Esophagus squamous epithelium (tissue), 4 donors: ENCODE measurements around the gene ANKRD17.

- PRO-cap: no peak
- RAMPAGE, long total RNA, 4 experiments: no peak in any of the 4 experiments
Measured at GRCh38 chr4:70994692-70995130, 1.3 kb downstream of the DCK start.

DNA sequence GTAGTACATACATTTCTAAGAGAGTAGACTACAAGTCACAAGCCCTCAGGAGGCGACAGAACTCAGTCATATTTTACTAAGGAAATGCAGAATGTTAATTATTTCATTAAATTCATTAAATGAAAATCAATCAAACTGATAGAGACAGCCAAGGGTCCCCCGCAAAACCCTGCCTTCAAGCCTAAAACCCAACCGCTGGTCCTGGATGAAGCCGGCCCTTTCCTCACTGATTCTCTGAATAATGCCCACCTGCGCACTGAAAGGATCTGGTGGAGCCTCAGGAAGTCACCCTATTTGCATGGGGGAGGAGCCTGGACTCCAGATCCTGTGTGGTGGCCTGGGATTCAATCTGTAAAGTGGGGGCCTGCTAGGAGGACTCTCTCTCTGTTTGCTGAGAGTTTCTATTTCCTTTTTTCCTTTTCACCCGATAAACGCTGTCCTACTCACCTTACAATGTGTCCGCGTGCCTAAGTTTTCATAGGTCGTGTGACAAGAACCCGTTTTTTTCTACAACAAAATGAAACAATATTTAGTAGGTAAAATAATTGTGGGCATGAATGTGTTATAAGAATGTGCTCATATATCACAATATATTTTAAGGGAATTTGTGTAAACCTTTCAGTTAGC lies 97.9 kb upstream of the ADAMTS3 start:
- PRO-cap: no peak
- RAMPAGE, long total RNA, 4 experiments: no peak in any of the 4 experiments

DNA sequence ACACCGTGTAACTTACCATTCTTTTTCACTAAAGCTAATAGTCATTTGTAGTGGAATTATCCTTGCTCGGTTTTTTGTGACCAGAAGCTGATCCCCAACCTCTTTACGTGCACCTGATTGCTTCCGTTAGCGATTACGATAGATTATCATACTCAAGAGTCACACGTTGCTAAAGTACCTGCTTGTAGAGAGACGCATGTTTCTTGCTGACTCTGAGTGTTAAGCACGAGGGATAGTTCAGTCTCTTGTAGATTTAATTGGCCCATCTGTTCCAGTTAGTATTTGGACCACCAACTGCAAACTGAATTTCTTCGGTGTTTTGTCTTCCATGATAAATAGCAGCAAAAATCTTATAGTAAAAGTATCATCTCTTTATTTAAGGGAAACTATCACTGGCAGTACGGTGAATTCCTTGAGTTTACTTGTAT lies 521 bp upstream of the COX18 start:
- PRO-cap: unidirectional peak, plus-strand start at position 162 of the sequence
- RAMPAGE, long total RNA, 4 experiments: no peak in any of the 4 experiments

DNA sequence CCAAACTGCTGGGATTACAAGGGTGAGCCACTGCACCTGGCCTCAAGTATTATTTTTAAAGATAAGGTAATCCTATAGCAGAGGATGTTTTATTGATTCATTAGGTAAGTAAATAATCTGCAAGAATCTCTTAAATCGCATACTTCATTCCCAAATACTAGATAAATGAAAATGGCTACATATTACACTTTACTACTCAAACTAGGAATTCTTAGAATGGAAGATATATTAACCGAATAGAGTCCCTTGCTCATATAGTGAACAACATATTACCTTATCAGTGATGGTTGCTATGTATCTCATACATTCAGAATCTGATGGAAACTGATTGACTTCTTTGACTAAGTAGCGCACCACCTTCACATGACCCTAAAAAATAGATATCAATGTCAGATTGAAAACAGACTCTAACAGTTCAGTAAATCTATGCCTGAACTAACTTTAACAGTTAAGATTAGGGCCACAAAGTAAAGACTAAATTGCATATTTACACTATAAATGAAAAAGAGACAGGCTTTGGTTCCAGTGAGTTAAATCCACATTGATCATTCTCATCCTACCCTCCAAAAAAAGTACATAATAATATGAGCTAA lies 46.1 kb upstream of the COX18 start:
- PRO-cap: no peak
- RAMPAGE, long total RNA, 4 experiments: start-site peak on the minus strand in 1 of 4 experiments, centred at position 296 of the sequence, 36 reads per replicate

- PRO-cap: bidirectional peak, plus-strand start at chr4:73223375, minus-strand start at chr4:73223040
- RAMPAGE, long total RNA, 4 experiments: no peak in any of the 4 experiments
Measured at GRCh38 chr4:73222326-73223622, 35.8 kb downstream of the ANKRD17 start.

DNA sequence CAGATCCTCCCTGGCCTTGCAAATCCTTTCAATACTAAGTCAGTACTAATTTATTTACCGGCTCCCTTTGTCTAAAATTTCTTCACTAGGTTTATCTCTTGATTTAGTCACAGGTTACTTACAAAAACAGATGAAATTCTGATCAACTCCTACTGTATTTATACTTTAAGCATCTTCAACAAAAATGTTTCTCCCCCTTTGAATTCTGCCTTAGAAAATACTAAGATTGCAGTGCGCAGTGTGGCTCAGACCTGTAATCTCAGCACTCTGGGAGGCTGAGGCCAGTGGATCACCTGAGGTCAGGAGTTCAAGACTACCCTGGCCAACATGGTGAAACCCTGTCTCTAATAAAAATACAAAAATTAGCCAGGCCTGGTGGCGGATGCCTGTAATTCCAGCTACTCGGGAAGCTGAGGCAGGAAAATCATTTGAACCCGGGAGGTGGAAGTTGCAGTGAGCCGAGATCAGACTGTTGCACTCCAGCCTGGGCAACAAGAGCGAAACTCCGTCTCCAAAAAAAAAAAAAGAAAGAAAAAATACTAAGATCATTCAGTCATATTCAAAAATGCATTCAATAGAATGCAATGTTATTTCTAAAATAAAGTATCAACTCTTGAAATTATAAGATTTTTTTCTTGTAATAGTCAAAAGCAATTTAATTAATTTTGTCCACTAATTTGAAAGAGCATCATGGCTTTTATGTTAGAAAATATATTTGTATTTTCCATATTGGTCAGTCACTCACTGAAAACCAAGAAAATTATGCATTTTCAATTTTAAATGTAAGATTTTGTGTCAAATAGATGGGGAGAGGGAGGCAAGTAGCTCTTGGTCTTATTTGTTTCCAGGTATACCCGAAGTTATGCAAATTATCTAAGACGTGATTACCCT lies 4.1 kb downstream of the ANKRD17 start:
- PRO-cap: no peak
- RAMPAGE, long total RNA, 4 experiments: no peak in any of the 4 experiments

GRCh38 chr4:73257879-73258870 lies at the start of gene ANKRD17:
Gene ANKRD17, minus strand, starts transcription at chr4:73258798.
- PRO-cap: unidirectional peak, plus-strand start at chr4:73258150; bidirectional peak, plus-strand start at chr4:73258903, minus-strand start at chr4:73258795
- RAMPAGE, long total RNA, 4 experiments: start-site peak on the minus strand in 2 of 4 experiments, at chr4:73258290-73258795 at its widest, 21 to 46 reads per replicate

DNA sequence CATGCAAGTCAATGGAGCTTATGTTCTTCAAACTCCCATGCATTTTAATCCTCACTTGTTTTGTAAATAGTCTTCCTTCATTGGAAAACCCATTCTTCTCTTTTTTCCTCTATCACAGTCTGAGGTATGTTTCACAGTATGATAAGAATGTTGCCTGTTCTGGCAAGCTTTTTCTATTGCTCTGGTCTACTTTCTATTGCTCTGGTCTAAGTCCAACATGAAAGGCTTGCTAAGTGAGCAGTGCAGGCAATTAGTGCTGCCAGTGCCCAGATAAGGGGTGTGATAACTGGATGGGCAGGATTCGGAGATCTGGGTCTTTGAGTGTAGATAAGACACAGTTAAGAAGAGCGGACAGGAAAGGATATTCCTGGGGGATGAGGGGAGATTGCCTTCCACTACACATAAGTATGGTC lies 17.1 kb downstream of the AFP start:
- PRO-cap: no peak
- RAMPAGE, long total RNA, 4 experiments: no peak in any of the 4 experiments

DNA sequence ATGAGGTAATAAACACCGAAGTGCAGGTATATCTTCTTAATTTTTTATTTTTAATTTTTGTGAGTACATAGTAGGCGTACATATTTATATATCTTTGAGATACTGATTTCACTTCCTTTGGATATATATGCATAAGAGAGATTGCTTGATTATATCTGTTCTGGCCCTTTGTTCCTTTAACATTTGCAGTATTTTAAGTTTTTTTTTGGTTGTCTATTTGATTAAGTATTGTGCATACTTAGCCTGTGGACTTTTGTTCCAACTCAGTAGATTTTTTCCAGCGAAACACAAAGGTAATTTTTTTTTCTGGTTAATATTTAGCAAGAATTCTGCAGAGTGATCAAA lies 274 bp upstream of the AFM start:
- PRO-cap: no peak
- RAMPAGE, long total RNA, 4 experiments: no peak in any of the 4 experiments

DNA sequence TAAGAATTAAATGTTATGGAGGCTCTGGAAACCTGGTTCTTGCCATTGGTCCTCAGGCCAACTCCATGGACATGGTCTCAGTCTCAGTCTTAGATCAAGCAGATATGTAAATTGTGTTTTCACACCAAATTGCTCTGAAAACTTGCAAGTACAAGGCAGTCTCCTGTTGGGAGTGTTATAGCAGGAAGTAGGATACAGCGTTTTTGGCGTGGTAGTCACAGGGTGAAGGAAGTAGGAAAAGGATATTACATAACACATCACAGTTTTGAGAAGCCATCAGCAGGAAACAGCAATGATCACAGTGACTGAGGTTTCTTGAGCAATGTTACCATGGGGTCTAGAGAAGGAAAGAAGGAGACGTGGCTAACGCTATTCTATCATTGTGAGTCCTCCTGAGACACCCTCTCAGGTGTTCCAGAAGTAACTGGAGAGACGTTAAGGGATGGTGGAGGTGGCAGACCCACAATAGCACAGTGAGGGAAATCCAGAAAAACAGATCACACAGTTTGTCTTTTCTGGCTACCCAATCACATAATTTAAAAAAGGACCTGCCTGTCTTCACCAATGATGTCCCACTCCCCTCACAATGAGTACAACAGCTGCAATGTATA lies 3.7 kb downstream of the CXCL1 start:
- PRO-cap: no peak
- RAMPAGE, long total RNA, 4 experiments: no peak in any of the 4 experiments

- PRO-cap: no peak
- RAMPAGE, long total RNA, 4 experiments: no peak in any of the 4 experiments
Measured at GRCh38 chr4:73884603-73884912, 15.4 kb downstream of the CXCL1 start.

DNA sequence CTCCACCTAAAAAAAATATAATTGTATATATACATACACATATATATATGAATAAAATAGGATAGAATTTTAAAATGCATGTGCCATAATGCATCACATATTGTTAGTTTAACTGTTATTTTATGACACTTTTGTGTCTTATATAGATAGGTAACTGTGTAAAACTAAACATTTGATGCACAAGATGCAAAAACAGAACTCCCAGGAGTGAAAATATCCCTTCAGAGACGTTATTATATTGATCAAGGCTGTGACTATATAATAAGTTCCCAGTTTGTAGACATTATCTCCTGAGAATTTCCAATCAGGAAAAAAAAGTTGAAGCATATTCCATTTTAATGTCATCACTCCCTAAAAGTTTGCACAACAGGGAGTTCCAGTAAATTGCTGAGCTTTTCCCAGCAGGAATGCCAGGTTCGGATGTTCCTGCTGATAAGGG lies 4.9 kb upstream of the CXCL2 start:
- PRO-cap: no peak
- RAMPAGE, long total RNA, 4 experiments: no peak in any of the 4 experiments

DNA sequence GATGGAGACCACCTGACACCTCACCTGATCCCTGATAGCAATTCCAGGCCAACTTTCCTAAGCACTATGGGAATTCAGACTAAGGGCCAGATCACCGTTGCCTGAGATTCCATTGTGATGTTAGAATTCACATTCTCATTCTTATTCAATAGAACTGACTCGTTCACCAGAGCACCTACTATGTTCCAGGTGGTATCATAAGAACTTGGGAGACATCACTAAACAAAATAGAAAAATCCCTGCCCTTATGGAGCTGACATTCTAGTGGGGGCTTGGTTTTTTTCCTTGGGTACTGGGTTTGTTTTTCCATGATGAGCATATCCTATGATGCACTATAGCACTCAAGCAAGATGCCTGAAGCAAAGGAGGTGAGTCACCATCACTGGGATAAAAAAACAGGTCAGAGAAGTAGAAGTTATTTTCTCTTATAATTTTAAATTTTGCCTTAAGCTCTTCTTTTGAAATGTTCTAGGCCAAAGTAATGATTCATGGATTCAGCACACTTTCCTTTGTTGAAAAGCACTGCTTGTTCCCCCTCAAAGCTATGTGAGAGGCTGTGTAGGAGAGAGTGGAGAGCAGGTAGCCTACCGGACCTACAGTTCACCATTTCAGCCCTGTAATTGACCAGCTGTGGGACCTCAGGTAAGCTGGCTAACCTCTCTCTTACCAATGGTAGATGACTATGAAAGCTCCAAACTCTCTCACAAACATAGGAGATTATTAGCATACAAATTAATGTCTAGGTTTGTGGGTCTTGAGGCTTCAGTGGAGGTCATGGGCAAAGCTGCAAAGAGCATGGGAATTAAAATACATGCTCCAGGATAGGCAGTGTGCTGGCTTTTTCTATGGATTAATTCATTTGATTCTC lies 15.3 kb upstream of the CXCL2 start:
- PRO-cap: no peak
- RAMPAGE, long total RNA, 4 experiments: start-site peak on the plus strand in 2 of 4 experiments, centred at positions 554 to 564 of the sequence, 41 to 68 reads per replicate

- PRO-cap: no peak
- RAMPAGE, long total RNA, 4 experiments: no peak in any of the 4 experiments
Measured at GRCh38 chr4:74332386-74332808, 24.1 kb downstream of the EPGN start.

- PRO-cap: no peak
- RAMPAGE, long total RNA, 4 experiments: no peak in any of the 4 experiments
Measured at GRCh38 chr4:74374562-74375101, 9.7 kb downstream of the EREG start.

GRCh38 chr4:74394673-74395074 lies 29.7 kb downstream of the EREG start:
- PRO-cap: no peak
- RAMPAGE, long total RNA, 4 experiments: no peak in any of the 4 experiments

- PRO-cap: no peak
- RAMPAGE, long total RNA, 4 experiments: no peak in any of the 4 experiments
Measured at GRCh38 chr4:74944189-74944895, 11.4 kb downstream of the PARM1 start.

DNA sequence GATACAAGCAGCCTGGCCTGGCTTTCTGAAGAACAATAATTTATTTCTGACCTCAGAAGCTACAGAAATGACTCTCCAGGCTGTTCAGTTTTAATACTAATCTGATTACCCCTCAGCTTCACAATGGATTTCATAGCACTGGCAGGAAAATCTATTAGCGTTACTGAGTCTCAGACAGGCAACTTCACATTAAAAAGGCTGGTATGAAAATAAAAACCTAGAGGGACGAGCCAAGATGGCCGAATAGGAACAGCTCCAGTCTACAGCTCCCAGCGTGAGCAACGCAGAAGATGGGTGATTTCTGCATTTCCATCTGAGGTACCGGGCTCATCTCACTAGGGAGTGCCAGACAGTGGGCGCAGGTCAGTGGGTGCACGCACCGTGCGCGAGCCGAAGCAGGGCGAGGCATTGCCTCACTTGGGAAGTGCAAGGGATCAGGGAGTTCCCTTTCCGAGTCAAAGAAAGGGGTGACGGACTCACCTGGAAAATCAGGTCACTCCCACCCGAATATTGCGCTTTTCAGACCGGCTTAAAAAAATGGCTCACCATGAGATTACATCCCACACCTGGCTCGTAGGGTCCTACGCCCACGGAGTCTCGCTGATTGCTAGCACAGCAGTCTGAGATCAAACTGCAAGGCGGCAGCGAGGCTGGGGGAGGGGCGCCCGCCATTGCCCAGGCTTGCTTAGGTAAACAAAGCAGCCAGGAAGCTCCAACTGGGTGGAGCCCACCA lies 193.8 kb downstream of the PARM1 start:
- PRO-cap: no peak
- RAMPAGE, long total RNA, 4 experiments: start-site peak on the minus strand in 4 of 4 experiments, centred at positions 619 to 626 of the sequence, 45 to 212 reads per replicate

GRCh38 chr4:75248880-75249531 lies 265.2 kb downstream of the RCHY1 start:
- PRO-cap: no peak
- RAMPAGE, long total RNA, 4 experiments: no peak in any of the 4 experiments

GRCh38 chr4:75512068-75513088 lies 1.8 kb downstream of the RCHY1 start:
- PRO-cap: no peak
- RAMPAGE, long total RNA, 4 experiments: no peak in any of the 4 experiments